Cardiac fibroblast (primary cell): ENCODE data around the gene GABBR2.

DNA sequence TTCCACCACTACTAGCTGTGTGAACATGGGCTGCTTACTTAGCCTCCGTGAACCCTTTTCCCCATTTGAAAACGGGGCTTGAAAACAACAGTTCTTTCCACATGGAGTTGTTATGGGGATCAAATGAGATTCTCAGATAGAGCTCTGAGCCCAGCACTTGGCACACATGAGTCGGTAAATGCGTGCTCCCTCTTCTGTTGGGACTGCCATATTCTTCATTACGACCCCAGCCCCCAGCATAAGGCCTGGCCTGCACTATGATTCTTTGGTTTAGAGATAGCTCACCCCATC lies 887 bp downstream of the NANS start:
- RRBS, result no CpG with 5 or more reads among the region's 5 CpGs

- RRBS, result no CpG with 5 or more reads among the region's 12 CpGs
Observed at GRCh38 chr9:98071601-98072172, 15.2 kb downstream of the NANS start.

GRCh38 chr9:98080840-98081930 lies 24.7 kb downstream of the NANS start:
- RRBS, result no CpG with 5 or more reads among the region's 17 CpGs

DNA sequence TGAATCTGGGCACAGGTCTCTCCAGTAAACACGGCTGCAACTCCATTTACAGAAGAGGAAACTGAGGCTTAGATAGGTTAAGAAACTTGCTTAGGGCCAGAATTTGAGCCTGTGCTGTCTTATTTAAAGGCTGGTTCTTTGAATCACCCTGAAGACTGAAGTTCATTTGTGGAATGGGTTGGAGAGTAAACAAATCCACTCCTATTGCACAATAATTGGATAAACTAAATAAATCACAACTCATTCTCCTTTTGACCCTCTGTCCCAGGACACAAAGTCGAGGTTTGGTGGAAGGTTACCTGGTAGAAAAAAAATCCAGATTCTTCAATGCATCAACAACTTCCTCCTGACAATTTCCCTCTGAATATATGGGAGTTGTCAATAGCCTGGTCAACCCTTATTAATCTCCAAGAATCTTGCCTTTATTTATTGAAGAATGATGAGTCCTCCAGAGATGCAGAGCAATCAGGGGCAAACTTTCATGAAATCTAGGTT lies 28.9 kb downstream of the TBC1D2 start:
- RRBS, result no CpG with 5 or more reads among the region's 2 CpGs

GRCh38 chr9:98708614-98709639 lies at the start of gene GABBR2:
TSS of gene GABBR2 (minus strand) at chr9:98708935.
- RRBS, result 1% methylated on average over 111 of the region's 150 CpGs

DNA sequence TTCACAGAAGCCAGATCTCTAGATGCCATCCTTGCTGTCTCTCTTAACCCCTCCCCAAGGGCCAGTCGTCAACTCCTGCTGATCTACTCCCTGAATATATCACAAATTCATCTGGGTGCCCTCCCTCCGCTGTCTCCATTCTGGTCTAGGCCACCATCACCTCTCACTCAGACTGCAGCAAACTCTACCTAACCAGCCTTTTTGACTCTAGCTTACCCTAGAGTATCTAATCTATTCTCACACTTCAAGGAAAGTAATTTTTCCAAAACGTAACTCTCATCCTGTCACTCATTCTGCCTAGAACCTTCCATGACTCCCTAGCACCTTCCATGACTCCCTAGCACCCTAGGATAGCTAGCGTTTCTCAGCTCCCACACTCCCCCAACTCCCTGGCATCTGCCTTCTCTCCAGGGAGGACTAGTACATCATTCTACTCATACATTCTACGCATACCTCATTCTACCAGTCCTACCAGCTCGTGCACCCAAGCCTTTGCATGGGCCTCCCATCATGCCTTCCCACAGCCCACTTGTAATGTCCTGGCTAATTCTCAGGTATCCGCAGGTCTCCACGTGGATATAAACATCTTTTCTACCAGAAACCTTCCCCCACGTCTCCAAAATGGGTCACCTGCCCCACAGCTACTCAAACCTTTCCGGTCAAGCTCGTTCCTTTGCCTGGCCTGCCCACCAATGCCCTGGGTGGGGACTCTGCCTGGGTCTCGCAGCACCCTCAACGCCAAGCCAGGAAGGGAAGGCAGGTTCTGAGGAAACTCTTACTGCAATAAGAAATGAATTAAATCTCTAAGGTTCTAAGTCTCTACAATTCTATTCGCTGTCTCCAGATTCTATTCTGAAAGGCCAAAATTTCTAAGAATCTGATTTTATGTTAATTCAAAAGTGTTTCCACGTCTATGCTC lies 1.0 kb downstream of the ANKS6 start:
- RRBS, result no CpG with 5 or more reads among the region's 15 CpGs

DNA sequence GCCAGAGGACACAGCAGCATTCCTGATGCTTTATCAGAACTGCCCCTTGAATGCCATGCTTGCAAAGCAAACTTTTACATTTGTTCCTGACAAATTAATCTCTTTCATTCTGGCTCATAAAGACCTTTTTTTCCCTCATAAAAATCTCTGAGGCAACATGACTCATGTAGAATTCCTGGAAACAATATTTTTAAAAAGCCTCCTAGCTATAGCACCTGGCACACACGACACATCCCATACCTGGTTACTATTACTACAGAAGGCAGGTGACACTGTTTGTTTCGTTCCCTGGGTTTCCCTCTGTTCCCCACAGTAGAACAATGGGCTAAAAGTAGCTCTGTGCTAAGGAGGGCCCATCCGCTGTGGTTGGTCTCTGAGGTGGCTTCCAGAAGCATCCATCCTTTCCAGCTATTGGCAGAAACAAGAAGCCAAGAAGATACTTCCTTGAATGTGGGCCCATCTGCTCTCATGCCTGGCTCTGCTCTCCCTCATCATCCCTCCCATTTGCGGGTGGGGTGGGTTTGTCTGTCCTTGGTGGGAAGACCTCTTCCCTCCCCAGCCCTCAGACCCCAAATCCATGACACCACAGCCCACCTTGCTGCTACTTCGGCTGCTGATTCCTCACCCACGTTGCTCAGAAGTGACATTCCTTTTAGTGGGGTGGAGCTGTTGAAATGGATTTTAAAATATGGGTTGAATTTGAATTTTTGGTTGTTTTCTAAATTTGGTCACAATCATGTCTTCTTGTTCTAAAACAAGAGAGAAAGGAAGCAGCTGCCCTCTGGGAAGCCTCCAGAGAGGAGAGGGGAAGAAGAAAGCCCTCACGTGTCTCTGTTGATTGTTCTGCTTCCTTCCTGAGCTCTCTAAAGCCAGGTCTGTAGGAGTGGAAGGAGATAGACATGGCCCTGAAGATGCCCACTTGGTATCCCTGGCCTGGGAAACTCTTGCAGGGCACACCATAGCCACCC lies 59.3 kb downstream of the GALNT12 start:
- RRBS, result no CpG with 5 or more reads among the region's 7 CpGs

DNA sequence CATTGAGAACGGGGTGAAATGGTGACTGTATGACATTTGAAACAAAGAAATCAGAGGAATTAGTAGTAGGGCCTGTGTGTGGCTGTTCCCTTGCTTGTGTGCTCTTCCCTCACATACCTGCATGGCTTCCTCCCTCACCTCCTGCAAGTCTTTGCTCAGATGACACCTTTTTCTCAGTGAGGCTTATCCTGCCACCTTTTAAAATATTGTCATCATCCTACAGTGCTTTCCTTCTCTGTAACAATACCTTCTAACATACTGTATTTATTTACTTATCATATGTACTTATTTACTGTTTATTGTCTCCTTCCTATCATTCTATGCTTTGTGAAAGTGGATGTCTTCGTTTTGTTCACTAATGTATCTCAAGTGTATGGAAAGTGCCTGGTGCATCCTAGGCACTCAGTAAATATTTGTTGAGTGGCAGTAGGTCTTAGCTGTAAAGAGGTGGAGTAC lies 7.3 kb downstream of the TGFBR1 start:
- RRBS, result no CpG with 5 or more reads among the region's 2 CpGs

DNA sequence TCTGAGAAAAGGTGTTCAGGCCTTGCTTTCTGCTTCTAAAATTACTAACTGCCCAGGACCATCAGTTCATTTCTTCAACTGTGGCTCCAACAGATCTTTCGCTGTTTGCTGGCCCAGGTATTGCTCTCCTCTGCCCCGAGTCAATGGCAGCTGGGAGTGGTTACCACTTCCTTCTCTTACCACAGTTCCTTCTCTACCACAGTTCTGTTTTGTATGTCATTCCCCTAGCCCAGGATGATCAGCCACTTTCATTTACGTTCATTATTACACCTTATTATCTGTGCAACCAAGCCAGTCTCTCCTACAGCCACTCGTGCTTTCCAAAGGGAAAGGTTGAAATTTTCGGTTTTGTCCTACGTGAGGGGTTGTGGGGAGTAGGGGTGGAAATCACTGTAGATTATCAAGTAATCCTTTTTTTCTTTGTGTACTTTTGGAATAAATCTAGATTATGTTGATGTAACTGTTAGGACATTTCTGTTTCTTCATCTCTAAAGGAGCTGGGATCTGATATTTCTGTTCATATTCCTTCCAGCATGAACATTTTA lies 14.2 kb downstream of the TGFBR1 start:
- RRBS, result no CpG with 5 or more reads among the region's 6 CpGs

GRCh38 chr9:99151897-99152537 lies 47.1 kb downstream of the TGFBR1 start:
- RRBS, result no CpG with 5 or more reads among the region's 9 CpGs

GRCh38 chr9:99590767-99591402 lies 230.8 kb upstream of the NR4A3 start:
- RRBS, result no CpG with 5 or more reads among the region's 1 CpG

DNA sequence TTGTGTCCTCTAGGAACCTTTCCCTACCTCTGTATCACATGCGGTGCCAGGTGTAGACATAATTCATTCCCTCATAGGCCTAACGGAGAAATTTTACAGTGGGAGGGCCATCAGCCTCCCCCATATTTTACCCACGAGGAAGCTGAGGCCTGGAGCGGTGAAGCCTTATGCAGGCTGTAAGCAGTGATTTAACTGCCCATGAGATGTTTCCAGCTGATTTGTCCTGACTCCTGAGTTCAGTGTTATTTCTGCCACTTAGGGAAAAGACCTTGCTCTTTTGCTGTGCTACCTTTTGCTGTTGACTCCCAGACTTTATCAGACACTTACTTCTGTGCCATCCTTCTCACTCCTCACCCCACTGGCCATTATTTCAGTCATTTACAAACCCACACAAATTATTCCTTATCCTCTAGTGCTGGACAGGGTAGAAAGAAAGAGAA lies 8.1 kb downstream of the NR4A3 start:
- RRBS, result no CpG with 5 or more reads among the region's 4 CpGs

- RRBS, result no CpG with 5 or more reads among the region's 2 CpGs
Observed at GRCh38 chr9:101184845-101185307, 156.3 kb downstream of the PLPPR1 start.

GRCh38 chr9:101413175-101414564 lies 15.0 kb downstream of the ZNF189 start:
- RRBS, result no CpG with 5 or more reads among the region's 6 CpGs

GRCh38 chr9:101421074-101422146 lies 14.2 kb downstream of the ALDOB start:
- RRBS, result no CpG with 5 or more reads among the region's 8 CpGs

DNA sequence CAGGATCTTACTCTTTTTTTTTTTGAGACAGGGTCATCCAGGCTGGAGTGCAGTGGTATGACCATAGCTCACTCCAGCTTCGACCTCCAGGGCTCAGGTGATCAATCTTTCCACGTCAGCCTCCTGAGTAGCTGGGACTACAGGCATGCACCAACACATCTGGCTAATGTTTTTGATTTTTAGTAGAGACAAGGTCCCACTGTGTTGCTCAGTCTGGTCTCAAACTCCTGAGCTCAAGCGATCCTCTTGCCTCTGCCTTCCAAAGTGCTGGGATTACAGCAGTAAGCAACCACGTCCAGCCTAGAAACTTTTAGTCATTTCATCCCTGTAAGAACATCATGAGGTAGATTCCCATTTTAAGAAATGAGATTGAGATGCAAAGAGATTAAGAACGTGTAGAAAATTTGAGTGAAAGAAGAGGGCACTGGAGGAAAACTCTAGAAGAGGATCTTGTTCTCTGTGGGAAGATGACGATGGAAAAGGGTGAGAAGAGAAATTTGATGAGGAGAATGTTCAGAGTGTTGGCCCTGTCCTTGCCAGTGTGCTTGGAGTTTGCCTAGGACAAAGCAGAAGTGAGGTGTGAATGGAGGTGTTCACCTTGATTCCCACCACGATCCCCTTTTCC lies 6.3 kb downstream of the ALDOB start:
- RRBS, result no CpG with 5 or more reads among the region's 7 CpGs